ENCODE measurements around a stretch of chr6.

- RRBS = no CpG with 5 or more reads among the region's 38 CpGs
Measured at GRCh38 chr6:57316330-57317276, 827 bp upstream of the PRIM2 start.

GRCh38 chr6:57793550-57793850, 476.1 kb downstream of the PRIM2 start:
- RRBS = no CpG with 5 or more reads among the region's 9 CpGs

- RRBS = no CpG with 5 or more reads among the region's 1 CpG
Measured at GRCh38 chr6:63305084-63305403, 14.7 kb downstream of the LGSN start.

- RRBS = 37% methylated on average over 3 of the region's 30 CpGs
Measured at GRCh38 chr6:63441056-63442102, 121.6 kb upstream of the LGSN start.

- RRBS = no CpG with 5 or more reads among the region's 1 CpG
Measured at GRCh38 chr6:63530922-63531391, 41.3 kb upstream of the PTP4A1 start.

DNA sequence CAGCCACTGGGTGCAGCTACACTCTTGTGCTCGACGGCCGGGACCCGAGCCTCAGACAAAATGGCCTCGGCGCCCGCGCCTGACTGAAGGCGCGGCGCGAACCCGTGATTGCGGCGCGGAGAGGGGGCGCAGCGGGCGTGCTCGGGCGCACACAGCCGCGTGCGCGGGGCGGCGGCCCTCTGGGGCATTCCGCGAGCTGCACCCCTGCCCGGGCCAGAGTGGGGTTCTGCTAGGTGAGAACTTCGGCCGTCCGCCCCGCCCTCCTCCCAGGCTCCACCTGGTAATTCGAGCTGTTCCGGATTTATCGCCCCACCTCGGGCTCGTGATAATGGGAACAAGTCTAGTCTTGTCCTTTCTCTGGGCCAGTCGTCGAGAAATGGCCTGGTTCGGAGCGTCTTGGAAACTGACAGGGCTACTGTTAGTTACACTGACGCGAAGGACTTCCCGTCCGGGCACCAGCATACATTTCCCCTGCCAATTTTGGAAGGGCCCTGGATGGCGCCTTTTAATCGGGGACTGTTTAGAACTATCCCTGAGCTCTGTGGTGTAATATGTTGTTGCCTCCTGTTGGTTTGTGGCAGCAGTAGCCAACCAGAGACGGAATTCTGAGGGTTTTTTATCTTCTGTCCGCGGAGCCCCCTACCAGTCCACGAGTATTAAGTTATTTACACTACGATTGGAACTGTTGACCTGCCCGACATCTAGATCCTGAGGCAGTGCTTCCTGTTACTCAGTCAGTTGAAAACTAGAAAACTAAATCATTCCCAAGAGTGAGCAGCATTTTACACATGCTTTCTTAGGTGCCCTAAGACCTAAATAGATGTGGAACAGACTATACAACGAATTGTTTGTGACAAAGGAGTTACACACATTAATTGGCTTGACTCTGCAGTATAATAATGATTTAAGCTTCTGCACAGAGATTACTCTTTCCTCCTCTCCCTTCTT, 1.4 kb downstream of the PTP4A1 start:
- RRBS = 4% methylated on average over 7 of the region's 56 CpGs

DNA sequence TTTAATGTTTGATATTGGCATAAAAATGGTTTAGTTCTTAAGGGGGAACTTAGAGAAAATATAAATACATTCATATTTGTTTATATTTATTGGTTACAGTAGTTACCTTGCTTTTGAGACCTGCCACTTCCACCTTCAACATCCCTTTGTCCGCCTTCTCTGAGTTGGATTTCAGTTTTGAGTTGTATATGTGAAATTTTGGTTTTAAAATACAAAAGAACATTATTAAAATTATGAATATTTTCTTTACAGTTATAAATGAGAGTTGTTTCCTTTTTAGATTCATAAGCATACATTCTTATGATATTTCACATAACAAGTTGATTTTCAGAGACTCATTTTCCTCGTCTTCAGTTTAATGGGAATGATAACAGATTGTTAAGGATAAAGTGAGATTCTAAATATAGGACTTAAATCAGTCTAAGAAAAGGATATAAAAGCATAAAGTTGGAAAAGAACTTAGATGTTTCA, 3.2 kb downstream of the PTP4A1 start:
- RRBS = no CpG with 5 or more reads among the region's 2 CpGs

DNA sequence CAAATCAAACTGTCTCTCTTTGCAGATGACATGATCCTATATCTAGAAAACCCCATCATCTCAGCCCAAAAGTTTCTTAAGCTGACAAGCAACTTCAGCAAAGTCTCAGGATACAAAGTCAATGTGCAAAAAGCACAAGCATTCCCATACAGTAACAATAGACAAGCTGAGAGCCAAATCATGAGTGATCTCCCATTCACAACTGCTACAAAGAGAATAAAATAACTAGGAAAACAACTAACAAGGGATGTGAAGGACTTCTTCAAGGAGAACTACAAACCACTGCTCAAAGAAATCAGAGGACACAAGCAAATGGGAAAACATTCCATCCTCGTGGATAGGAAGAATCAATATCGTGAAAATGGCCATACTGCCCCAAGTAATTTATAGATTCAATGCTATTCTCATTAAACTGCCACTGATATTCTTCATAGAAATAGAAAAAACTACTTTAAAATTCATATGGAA, 13.6 kb downstream of the PTP4A1 start:
- RRBS = no CpG with 5 or more reads among the region's 2 CpGs

DNA sequence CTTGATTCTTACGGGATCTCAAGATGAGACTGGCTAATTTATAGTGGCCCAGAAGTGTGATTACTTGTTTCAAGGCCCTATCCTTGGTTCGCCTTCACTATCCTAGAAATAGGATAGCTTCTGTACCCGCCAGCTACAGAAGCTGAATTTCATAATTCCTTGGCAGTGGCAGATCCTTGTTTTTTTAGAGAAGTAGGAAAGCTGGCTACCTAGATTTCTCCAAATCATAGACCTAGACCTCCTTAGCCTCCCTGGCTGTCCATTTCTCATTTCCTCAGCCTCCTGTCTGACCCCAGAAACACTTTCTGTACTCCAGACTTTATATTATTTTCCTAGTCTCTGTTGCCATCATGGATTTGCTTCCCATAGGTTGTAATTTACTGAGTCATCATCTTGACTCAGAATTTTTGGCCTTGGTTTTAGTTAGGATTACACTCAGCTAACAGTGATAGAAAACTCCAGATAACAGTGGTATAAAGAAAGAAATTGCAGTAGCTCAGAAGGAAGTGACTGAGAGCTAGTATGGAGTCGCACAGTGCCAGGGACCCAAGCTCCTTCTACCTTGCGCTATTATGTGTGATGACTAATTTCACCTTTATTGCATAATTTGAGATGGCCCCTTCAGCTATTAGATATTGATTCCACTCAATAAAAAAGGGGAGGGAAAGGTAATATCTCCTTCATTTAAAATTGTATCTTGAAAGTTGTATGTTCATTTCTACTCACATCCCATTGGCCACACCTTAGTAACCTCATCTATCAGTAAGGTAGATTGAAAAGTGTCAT, 27.8 kb downstream of the PHF3 start:
- RRBS = no CpG with 5 or more reads among the region's 5 CpGs

- RRBS = no CpG with 5 or more reads among the region's 3 CpGs
Measured at GRCh38 chr6:63691579-63692177, 56.1 kb downstream of the PHF3 start.

DNA sequence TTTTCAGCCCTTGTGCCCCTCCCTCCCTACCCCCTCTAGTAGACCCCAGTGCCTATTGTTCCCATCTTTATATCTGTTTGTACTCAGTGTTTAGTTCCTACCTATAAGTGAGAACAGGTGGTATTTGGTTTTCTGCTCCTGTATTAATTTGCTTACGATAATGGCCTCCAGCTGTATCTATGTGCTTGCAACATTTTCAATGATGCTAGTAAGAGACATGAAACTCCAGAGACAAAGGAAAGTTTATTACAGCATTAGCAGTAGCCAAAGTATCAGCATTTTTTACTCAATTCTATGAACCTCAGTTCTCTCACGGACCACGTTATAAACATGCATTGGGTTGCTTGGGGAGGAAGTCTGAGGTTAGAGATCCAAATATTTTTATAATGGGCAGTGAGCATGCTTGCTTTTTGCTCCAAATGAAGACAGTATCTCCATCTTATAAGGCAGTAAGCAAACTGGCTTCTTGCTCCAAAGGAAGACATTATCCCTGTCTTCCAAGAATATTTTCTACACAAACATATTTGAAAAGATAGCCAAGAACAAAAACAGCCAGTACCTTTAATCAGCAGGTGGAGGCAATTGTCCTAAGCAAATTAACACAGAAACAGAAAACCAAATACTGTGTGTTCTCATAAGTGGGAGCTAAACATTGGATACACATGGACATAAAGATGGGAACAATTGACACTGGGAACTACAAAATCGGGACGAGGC, 98.0 kb downstream of the PHF3 start:
- RRBS = no CpG with 5 or more reads among the region's 5 CpGs

- RRBS = no CpG with 5 or more reads among the region's 2 CpGs
Measured at GRCh38 chr6:63734134-63734730, 98.6 kb downstream of the PHF3 start.

DNA sequence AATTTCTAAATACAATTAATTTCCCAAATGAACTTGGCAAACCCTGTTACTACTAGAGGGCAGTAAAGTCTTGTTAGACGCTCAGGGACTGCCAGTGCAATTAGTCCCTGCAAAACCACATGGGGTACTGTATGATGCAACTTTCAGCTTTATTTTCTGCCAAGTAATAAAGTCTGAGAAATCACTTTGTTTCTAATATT, 76.0 kb upstream of the ADGRB3 start:
- RRBS = no CpG with 5 or more reads among the region's 1 CpG

- RRBS = no CpG with 5 or more reads among the region's 6 CpGs
Measured at GRCh38 chr6:68718306-68719085, 83.4 kb downstream of the ADGRB3 start.

DNA sequence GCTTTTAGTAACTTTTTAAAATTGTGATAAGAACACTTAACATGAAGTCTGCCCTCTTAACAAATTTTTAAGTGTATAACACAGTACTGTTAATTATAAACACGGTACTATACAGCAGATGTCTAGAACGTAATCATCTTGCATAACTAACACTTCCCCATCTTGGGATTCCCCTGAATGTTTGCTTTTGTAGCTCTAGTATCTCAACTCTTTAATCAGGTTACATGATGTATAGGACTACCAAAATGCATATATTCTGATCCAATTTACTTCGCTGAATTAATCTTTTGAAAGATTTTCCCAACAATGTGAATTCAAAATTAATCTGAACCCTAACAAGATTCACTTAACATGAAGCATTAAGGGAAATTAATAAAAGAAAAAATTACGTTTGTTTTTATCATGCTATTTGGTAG, 15.0 kb downstream of the COL19A1 start:
- RRBS = no CpG with 5 or more reads among the region's 4 CpGs

DNA sequence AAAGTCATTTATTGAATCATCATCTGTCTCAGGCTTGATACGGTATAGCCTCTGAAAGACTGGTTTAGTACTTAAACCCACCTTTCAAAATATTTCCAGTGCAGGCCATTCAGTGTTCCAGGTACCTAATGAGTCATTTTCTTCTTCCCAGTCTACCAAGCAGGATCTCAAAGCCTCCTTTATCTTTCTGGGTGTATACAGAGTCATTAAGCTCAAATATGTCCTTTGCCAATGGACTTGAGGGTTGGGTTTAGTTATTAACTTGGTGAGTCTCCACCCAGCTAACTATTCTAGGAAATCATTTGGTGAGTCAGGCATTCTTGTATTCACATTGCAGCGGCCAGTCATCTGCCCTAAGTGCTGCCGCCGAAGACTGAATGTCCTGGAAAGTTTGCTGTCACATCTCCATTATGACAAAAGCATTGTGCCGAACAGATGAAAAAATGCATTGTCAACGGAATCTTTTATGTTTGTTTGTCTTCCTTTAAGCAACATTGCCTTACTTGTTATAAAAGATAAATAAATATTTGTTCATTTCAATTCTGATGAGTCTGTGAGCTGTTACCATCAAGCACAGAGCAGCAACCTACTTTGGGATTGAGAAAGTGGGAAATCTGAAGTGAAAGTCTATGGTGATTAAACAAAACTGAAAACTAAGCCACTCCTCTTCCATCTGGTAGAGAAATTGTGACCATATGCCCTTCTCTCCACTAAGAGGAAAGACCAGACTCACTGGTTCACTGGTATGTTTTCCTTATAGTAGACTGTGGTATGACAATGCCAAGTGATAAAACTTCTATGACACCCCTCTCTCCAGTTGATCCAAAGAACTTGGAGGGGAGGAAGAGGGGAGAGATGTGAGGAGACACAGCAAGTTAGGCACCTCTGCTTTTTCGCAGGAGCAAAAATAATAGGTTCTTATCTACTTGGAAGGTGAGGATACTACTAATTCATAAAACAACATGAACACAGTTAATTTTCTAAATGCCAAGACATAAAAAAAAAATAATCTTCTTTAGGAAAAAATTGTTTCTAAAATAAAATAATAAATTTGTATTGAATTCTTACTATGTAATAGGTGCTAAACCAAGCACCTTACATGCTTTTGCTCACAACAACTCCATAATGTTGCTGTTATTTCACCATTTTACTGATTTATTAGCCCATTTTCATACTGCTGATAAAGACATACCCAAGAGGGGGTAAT, 14.0 kb upstream of the FAM135A start:
- RRBS = no CpG with 5 or more reads among the region's 7 CpGs

GRCh38 chr6:70685349-70685749, 17.7 kb downstream of the SMAP1 start:
- RRBS = no CpG with 5 or more reads among the region's 2 CpGs

DNA sequence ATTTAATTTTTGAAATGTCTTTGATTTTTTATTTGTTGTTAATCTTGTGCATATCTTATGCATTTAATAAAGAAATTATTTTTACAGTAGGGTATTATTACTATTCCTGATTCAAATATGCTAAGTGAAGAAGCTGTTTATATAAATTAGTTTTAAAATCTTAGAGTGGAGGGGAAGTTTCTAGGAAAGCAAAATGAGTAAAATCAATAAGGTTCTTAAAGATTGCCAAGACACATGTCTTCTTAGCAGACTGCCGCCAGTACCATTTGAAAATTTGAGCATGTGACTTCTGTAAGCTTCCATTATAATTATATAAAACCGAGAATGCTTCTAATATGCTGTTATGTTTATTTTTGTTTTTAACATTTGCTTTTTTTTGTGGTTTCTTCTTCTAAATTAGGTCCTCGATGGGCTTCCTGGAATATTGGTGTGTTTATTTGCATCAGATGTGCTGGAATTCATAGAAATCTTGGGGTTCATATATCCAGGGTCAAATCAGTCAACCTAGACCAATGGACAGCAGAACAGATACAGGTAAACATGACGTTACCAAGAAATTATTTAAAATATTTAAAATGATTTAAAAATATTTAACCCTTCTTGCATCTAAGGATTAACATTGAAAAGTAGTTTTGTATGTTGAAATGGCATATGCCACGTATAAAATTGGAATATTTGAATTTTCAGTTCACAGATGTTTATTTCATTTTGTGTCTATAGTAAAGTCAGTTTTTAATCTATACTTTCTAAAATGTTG, 64.5 kb downstream of the SMAP1 start:
- RRBS = no CpG with 5 or more reads among the region's 5 CpGs

DNA sequence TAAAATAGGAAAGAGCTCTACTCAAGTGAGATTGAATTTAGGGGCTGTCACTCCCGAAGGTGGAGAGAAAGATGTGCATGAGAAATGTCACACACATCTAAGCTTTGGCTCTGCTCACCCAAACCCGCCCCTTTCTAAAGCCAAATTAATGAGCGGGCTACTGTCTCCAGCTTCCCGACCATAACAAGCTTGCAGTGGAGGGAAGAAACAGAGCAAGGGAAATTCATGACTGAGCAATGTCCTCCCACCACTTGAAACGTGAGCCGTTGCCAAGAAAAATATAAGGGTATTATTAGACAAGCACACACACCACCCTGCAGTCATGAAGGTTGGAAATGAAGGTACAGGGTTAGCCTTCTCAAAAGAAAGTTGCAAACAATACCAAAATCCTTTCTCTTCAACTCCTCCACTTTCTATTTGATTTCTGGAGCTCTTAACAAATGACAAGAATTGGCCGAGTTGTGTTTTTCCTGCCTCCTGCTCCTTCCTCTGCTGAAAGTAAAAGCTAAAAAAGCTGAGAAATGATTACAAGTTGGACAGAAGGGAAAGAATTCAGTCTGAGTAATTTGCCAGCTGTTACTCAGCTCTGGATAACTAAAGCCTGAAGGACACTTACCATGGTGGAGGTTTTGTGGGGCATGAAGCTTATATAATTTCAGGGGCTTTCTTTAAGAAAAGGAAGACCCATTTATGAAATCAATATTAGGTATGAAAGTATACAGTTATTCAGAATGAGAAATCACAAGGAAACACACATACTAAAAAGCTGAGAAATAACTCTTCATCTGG, 151.1 kb upstream of the B3GAT2 start:
- RRBS = no CpG with 5 or more reads among the region's 7 CpGs